Glomerular endothelial cell (primary cell): ENCODE measurements around the gene HACL1.

GRCh38 chr3:14879056-14879824 is 60.5 kb downstream of the FGD5 start:
- RAMPAGE, long total RNA = no peak

DNA sequence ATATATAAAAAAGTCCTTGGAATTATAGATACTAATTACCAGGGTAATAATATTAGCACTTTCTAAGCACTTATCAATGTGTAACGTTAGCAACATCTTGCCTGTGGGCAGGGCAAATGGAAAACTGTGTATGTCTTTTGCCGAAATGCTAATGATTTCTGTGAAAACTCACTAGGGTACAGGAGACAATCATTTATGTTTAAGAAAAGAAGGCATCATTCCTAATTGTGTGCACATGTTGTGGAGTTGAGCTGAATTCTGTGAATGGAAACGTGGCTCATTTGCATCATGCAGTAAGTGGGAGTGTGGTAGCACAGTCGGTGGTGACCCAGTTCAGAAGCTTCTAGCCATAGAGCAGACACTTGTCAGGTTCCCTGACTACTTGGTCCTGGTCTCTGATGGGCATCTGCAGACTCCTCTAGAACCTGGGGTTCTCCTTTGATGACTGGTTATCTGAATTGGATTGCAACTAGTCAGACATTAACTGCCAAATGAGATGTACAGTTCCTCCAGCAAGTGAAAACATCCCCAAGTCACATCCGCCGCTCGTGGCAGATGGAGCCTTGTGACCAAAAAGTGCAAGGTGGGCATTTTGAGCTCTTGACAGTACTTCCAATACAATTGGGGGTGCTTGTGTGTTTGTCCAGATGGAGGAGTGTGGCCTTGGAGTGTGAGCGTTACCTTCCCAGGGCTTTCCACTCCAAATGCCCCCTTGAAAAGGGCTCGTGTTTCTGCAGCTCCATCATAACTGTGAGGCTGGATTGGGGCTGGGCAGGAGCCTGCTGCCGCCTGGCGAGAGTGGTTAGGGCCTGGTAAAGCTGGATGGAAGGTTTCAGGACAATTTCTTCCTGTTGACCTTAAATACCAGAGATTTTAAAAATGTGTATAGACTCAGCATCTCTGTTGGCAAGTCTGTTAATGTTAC is 21.5 kb downstream of the MRPS25 start:
- RAMPAGE, long total RNA = no peak

GRCh38 chr3:15148655-15149012 is 49.7 kb upstream of the RBSN start:
- RAMPAGE, long total RNA = no peak

DNA sequence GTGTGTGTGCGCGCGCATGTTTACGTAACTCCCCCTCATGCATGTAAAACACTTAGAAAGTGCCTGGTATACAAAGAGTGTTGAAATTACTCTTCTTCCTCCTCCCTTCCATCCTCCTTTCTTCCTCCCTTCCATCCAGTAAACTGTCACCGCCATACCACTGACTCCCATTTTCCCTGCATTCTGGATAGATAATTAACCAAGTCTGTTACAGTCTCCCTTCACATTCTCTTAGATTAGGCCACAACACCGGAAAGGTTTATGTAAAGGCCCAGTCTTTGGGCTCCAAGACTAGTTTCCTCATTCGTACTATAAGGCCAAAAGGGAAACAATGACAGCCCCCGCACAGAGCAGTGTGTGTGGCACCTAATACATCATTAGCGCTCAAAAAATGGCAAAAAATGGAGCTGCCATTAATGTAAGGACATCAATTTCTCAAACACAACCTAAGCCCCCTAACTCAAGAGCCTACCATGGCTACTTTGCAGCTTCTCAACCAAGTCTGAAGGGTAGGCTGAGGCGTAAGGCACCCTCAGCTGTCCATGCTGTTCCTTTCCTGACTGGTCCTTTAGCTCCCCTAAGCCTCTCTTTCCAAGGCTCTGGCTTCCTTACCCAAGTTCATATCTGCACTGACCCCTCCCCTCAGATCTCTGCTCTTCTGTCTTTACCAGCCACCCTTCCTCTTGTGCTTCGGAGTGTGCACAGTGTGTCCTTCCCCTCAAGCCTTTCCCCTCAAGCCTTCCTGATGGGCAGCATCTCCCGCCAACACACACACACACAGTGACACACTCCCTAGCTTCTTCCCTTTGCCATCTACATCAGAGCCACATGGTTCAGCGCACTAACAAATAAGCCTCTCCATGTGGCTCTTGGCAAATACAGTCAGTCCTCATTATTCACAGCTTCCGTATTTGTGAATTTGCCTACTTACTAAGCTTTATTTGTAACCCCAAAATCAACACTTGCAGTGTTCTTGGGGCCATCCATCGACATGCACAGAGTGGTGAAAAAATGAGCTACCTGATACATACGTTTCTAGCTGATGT is 37.7 kb downstream of the SH3BP5 start:
- RAMPAGE, long total RNA = no peak

DNA sequence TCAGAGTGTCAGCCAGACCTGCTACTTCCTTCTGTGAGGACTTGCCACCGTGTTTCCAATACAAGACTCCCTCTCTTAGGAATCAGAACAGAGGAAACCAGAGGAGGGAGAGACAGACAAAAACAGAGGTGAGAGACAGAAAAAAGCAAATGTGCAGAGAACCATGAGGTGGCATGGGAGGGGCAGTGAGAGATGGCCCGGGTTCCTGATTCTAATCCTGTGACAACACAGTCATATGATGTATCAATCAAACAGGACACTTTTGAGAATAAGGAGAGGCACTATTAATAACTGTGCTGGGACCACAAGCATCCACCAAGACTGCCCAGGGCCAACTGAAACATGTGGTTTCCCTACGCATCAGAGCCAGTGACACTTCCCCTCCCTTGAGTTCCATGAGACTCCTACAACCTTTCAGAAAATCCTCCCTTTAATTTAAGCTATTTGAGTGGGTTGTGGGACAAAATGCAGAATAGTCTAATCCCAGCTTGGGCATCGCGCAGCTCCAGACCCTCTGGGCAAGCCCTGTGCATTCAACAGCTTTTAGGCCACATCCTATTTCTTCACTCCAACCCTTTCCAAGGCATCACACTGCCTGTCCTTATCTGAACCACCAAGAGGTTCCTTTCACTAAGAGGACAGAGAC is 17.4 kb downstream of the SH3BP5 start:
- RAMPAGE, long total RNA = no peak

GRCh38 chr3:15324554-15325240 is 7.7 kb downstream of the SH3BP5 start:
- RAMPAGE, long total RNA = no peak

- RAMPAGE, long total RNA = no peak
Measured at GRCh38 chr3:15347762-15348236, 15.4 kb upstream of the SH3BP5 start.

DNA sequence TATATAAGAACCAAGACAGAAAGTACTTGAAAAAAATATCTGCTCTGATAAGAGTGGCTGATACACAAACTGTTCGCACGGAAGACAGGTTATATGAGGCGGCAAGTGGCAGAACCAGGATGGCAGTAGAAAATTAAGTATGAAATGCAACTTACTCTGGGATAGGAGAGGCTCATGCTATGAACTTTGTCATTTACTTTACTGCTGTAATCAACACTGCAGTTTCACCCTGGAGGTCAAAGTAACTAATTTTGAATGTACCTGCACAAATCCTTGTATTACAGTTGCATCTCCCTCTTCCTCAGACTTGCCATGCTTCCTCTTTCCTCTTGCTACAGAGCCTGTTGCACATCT is 38.8 kb downstream of the HACL1 start:
- RAMPAGE, long total RNA = no peak

DNA sequence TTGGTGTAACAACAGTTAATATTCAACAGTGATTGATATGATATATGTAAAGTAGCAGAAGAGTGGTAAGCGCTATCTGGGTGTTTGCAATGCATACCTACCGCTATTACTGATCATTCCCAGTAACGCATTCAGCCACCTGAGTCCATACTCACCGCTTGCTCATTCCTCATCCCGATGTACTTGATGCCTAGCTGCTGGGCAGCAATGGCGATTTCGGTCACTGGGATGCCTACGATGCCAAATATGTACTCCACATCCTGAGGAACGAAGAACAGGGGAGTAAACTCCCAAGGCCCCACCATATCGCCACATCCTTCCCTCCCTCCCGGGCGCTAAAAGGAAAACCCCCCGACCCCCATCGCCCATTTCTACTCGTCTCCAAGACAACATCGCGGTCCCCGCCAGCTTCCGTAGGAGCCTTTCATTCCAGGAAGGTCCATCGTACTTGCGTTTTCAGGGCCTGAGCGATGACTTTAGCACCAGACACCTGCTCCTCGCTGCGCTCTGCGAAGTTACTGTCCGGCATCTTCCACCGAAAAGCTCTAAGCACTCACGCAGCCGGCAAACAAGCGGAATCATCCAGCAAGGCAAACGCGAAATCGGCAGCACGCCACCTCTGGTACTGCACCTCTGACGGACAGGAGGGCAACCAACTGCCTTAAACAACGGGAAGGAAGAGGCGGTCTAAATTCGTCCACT is at the start of gene HACL1:
TSS of gene HACL1 (minus strand) at position 635 of the 702 bp plus-strand sequence.
- RAMPAGE, long total RNA = no peak

- RAMPAGE, long total RNA = no peak
Measured at GRCh38 chr3:15645872-15646526, 44.5 kb downstream of the BTD start.

GRCh38 chr3:15903681-15904264 is 106.0 kb upstream of the ANKRD28 start:
- RAMPAGE, long total RNA = no peak

GRCh38 chr3:16059737-16060210 is 114.7 kb upstream of the GALNT15 start:
- RAMPAGE, long total RNA = no peak

- RAMPAGE, long total RNA = no peak
Measured at GRCh38 chr3:16129976-16130344, 44.5 kb upstream of the GALNT15 start.

DNA sequence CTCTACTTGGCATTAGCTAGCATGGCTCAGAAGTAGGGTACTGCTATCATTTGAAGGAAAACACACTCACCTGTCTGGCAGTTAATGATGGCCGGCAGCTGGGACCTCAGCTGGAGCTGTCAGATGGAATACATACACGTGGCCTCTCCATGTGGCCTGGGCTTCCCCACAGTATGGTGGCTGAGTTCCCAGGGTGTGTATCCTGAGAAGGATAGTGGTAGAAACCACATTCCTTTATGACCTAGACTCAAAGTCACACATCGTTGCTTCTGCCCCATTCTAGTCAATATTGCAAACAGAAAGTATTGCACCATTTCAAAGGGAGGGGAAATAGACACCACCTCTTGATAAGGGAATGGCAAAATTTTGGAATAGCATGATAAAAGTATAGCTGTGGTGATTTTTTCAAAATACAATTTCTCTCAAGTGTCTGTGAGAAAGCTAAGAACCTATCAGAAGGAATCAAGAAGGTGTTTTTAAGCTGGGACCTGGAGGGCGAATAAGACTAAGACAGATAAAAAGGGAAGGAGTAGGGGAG is 40.3 kb upstream of the GALNT15 start:
- RAMPAGE, long total RNA = no peak

- RAMPAGE, long total RNA = no peak
Measured at GRCh38 chr3:16264001-16264788, 548 bp downstream of the DPH3 start.

DNA sequence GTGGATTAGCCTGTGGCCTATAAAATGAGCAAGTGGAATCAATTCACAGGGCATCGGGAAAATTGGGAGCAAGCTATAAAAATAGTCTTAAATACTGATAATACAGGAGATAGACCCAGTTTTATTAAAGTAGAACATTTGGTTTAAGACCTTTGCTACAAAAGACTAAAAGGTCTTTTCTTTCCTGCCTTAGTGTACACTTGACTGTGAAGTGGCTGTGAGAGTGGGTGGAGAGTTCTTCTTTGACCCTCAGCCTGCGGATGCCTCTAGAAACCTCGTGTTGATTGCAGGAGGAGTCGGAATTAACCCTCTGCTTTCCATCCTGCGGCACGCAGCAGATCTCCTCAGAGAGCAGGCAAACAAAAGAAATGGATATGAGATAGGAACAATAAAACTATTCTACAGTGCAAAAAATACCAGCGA is 36.4 kb downstream of the OXNAD1 start:
- RAMPAGE, long total RNA = no peak

DNA sequence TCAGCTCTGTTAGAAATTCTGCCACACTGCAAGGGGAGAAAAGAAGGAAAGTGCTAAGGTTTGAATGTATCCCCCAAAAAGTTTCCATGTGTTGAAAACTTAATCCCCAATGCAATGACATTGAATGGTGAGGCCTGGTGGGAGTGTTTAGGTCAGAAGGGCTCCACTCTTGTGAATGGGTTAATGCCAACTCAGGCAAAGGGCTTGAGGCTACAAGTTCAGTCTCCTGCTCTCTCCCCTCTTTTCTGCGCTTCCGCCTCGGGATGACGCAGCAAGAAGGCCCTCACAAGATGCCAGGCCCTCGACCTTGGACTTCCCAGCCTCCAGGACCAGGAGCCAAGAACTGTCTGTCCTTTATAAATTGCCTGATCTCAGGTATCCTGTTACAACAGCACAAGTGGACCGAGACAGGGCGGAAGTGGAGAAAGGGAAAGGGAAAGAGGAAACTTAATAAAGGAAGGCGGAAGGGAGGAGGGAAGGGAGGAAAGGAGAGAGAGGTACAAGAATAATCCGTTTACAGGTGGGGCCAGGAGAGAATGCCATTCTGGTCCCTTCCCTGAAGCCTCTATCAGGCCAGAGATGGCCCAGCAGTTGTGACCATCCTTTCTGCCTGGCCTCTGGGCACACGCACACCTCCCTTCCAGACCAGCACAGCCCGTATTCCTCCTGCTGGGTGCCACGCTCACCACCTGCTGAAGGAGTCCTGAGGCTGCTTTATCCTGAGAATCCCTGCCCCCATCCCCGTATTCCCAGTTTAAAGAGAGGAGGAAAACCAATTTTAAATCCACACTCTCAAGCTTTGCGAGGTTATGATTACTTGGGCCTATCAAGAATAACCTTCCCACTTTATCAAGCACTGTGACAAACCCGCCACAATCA is 64.1 kb downstream of the OXNAD1 start:
- RAMPAGE, long total RNA = no peak

GRCh38 chr3:16338176-16338637 is 73.2 kb downstream of the OXNAD1 start:
- RAMPAGE, long total RNA = no peak

GRCh38 chr3:16427035-16427888 is 86.2 kb downstream of the RFTN1 start:
- RAMPAGE, long total RNA = no peak

GRCh38 chr3:16462467-16462871 is 51.0 kb downstream of the RFTN1 start:
- RAMPAGE, long total RNA = no peak